Anterior vena cava (tissue), 1 donor: ENCODE measurements around the genes MYMK and FAM163B.

DNA sequence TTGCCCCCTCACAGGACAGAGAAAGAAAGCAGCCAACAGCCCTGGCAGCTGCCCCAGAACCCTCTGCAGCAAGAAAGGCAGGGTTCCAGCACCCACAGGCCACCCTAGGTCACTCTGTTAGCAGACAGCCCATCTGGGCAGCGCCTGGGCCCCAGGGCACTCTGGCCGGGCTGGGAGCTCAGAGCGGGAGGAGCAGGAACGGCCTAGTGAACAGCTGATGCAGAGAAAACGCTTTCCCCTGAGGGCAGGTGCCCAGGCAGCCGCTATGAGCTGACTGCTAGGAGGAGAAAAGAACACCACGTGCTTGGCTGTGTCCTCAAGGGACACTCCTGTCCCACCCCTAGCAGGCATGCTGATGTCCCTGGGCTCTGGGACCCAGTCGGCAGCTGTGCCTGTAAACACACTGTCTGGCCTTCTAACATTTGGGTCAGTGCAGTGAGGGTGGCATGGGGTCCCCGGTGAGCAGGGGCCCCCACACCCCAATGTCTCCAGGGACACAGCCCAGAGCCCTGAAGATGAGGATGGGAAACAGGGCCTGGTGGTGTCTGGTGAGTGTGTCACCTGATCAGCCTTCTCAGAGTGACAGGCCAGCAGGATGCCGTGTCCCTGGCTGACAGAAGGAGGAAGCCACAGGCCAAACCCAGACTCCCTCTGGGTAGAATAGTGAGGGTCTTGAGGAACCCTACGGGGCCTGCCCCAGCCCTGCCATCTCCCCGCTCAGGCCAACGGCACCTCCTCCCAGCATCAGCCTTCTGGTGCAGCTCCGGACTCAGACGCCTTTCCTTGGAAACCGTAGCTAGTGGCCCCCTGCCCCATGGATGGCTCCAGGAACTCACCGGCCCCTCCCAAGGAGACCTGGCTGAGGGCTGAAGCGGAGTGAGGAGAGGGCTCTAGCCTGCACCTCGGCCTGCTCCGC lies 6.3 kb downstream of the RALGDS start:
- PRO-cap, result no peak

DNA sequence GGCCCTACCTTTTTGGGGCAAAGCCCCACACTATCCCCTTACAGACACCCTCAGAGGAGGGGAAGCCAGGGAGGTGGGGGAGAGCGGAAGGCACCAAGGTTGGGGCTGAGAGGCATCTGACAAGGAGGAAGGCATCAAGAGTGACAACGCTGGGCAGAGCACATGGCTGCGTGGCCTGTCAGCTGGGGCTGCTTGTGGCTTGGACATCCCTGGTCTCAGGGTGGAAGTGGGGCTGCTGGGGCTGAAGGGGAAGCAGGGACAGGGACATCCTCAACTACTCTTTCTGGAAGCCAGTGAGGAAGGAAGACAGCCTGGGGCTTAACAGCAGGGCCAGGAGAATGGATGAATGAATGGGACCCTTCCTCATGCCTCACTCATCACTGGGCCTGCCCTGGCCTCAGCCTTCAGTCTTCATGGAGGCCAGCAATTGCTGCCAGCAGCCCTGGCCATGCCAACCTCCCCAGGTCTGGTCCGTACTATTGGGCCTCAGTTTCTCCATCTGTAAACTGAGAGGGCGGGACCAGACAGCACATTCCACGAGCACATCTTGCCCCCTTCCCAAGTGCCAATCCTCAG lies 976 bp upstream of the RALGDS start:
- PRO-cap, result no peak

DNA sequence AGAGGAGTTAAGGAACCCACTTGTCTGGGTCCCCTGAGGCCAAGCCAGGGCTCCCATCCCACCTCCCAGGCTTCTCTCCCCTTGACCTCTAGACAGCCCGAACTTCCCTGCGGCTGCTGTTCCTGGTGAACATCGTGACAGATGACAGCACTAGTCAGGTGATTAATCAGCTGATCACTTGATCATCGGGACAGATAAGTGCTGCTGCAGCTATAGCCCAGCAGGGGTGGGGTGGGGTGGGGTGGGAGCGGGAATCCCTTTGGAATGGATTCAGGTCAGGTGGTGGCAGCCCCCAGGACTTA lies 18.8 kb upstream of the RALGDS start:
- PRO-cap, result no peak

DNA sequence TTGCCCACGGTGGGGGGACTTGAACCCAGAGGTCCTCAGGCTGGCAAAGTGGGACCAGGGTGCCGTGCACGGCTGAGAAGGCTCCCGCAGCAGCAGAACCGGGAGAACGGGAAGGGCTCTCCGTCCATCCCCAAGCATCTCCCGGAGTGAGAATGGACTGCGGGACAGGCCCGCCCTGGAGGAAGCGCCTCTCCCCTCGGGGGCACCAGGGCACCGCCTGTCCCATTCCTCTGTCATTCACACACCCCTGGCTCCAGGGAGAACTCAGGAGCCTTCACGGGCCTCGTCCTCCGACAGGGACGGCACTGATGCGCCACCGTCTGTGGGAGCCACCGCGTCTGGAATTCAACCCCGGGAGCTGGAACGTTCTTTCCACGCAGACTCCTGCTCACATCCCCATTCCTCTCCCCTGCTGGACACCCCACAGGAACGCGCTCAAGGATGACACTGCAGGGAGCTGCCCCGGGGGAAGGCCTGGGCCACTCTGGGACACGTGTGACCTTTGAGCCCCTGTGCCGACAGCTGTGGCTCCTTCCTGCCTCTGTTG lies 16.4 kb upstream of the OBP2B start:
- PRO-cap, result no peak

DNA sequence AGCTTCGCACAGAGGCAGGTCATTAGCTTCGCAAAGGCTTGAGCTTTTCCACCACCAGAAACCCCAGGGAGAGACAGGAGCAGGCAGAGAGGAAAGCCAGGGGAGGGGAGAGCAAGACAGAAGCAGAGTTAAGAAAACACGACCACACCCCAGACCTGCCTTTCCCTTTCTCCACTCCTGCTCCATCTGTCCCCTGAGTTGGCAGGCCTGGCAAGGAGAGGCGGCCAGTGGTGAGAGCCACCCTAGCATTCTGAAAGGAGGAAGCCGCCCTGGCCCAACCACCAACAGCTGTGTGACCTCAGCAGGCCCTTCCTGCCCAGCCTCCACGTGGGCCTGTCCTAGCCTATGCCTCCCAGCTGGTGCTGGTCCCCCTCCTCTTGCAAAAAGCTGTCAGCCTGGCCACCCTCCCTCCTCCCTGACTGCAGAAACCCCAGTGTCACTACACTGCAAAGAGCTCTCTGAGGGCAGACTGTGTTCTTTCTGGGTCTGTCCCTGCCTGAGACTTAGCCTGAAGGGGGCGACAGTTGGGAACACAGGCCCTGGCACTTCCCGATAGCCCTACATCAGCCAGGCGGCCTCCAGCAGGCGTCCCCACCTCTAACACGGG lies 5.8 kb upstream of the SURF6 start:
- PRO-cap, result unidirectional peak, minus-strand start at position 252 of the sequence

DNA sequence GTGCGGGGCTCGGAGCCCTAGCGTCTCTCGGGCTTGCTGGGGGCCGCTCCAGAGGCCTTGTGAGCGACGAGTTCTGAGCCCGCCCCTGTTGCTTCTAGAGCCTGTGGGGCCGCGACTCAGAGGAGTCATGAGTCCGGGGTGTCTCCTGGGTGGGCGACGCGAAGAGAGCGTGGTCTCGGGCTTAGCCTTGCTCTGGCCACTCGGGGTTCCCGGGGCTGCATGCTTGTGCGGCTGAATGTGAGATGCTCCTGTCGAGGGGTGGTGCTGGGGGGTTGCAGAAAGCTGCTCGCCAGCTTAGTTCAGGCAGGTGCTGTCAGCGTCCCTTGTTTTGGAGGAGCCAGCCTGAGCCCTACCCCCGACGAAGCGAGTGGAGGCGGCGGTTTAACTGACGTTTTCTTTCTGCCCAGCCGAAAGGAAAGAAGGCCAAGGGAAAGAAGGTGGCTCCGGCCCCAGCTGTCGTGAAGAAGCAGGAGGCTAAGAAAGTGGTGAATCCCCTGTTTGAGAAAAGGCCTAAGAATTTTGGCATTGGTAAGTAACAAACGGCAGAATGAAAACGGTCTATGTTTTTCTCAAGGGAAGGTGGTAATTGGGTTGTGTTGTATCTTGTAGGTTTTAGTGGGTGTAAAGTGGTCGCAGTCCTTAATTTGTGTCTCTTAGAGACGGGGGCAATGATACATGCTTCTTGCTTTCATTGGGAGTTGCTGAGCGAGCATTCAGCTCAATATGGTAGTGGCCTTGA lies 666 bp downstream of the RPL7A start:
- PRO-cap, result no peak

DNA sequence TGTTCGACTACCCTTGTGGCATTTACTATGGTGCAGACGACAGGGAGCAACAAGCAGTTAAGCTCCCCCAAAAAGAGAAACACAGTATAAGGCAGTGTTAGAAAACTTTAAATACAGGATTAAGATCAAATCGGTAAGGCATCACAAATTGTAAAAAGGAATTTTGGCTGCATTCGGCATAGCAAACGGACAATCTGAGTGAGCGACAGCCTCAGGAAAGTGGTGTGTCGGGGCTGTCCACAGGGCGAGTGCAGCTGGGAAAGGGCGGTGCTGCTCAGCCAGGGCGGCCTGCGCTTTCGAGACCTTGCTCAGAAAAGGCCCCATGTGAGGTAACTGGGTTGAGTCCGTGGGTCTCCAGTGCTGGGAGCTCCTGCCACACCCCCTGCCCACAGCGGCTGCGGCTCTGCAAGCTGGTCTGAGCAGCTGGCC lies 5.9 kb downstream of the SURF2 start:
- PRO-cap, result no peak

DNA sequence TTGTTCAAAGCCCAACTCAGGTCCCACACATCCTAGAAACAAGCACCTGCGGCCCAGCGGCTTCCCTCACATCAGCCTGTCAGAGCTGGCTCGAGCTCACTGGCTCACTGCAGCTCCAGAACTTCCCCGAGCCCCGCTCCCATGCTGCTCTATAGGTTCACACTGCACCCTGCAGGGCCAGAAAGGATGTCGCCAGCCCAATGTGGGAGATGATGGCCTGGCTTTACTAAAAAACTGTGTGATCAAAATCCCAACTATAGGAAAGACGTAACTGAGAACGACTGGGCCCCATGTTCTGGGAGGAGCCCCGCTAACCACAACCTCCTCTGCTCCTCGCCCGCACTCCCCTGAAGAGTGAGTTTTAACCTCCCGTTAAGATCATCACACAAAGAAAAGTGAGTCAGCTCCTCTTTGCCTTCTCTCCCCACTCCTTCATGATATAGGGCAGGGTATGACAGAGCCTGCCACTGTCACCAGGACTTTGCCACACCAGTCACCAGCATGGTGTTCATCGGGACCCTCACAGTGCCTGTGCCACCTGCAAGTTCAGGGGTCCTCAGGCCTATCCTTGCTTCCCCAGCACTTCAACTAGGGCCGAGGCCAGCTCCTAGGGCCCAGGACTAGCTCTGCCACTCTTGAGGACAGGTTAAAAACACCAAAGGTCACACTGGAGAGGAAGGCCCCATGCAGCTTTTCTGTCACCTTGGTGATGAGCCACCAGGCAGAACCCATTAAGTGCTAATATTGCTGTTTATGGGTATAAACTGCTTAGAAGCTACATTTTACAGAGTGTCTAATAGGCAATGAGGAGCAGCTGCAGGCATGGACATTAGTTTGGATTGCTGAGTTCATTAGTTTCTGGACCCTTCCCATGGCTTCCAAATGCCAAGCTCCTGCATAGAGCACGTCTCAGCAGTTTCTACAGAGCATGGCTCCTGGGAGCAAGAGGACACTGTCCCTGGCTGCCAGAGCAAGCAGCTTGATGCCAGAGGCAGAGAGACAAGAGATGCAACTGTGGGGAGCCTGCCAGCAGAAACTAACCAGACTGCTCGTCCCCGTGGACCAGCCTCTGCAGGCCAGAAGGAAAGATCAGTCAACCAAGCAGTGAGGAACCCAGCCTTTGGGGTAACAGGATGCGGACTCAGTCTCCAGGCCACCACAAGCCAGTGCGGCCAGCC lies 4.2 kb downstream of the SURF4 start:
- PRO-cap, result no peak

DNA sequence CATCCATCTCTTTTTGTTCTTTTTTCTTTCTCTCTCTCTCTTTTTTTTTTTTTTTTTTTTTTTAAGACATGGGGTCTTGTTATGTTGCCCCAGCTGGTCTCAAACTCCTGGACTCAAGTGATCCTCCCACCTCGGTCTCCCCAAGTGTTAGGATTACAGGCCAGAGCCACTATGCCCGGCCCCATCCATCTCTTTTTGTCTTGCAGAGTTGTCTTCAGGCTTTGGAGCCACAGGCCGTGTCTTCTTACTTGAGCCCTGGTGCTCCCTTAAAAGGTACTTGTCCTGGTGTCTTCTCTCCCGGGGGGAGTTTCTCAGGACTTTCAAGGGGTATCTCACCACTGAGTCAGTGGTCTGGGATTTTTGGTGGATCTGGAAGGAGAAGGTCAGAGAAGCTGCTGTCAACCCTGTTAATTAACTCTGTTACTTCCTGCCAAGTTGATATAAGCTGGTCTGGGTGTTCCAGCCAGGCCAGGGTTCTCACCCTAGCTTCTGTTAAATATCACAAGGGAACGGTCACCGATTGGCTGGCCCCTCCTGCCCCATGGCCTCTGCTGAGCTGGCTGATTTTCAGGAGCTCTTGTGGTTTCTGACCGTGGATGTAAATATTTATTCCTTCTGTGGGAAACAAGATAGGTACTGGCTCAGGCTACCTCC lies 855 bp downstream of the ADAMTS13 start:
- PRO-cap, result no peak

GRCh38 chr9:133491948-133492601 lies 13.2 kb upstream of the SLC2A6 start:
- PRO-cap, result no peak

DNA sequence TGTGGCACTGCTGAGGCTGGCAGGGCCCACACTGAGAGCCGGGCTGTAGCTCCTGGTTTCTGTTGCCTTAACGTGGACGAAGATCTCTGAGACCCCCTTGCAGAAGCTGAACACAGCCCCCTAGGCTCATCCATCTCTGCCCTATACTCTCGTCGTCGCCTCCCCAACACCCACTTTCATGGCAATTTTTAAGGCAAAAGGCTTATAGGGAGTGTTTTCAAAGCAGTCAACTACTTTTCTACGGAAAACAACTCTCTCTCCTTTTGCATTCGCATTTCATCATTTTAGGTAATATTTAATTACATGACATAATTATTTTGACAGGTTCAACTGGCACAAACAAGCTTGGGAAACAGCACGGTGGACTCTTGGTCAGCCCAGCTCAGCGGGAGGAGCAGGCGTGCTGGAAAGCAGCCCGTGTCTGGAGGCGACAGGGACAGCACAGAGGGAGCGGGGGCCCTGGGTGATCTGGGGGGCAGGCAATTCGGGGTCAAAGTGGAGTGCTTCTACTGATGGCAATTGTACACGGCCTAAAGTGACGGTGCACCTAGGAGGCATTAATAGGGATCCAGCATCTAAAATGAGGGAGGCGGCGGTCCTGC lies 3.7 kb downstream of the MYMK start:
- PRO-cap, result no peak

GRCh38 chr9:133524703-133525092 lies at the start of gene MYMK:
Gene MYMK, minus strand, starts transcription at chr9:133524959.
- PRO-cap, result no peak

GRCh38 chr9:133609287-133609637 lies at the start of gene FAM163B:
Gene FAM163B, minus strand, starts transcription at chr9:133609389.
- PRO-cap, result no peak

GRCh38 chr9:133756332-133756652 lies 18.1 kb upstream of the SARDH start:
- PRO-cap, result no peak

DNA sequence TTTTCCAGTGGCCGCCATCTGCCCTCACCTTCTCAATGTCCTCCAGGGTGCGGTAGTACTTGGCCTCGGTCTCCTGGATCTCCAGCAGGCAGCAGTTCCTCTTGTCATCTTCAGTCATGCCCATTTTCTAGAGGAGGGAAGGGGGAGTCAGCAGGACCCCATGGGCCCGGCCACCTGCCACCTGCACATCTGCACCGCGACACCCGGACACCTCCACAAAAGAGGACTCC lies 70.8 kb upstream of the SARDH start:
- PRO-cap, result no peak

DNA sequence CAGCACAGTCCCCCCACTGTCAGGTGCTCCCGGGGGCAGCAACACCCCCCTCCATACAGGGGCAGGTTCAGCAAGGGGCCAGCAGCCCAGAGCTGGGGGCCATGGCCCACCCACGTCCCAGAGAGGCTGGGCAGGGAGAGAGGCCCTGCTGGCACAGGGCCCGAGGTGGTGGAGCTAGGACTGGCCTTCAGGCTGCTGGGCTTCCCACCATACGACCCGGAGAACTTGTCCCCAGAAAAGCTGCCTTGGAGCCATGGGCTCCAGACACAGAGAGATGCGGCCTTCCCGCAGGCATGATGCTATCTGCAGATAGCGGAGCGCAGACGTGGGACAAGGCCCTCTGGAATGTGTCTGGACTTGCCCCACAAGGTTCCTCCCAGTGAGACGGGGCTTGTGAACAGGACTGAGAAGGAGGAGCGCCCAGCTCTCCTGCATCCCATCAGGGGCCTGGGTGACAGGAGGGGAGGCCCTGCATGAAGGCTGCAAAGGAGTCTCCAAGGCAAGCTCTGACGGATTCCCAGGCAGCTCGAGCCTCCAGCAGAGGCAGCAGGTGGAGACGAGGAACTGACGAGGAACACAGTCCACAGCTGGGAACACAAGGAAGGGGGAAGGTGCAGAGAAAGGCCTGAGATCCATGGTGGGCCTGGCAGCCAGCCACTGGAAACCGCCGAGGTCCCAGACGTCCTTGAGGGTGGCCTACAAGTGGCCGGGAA lies 111.0 kb downstream of the VAV2 start:
- PRO-cap, result no peak

DNA sequence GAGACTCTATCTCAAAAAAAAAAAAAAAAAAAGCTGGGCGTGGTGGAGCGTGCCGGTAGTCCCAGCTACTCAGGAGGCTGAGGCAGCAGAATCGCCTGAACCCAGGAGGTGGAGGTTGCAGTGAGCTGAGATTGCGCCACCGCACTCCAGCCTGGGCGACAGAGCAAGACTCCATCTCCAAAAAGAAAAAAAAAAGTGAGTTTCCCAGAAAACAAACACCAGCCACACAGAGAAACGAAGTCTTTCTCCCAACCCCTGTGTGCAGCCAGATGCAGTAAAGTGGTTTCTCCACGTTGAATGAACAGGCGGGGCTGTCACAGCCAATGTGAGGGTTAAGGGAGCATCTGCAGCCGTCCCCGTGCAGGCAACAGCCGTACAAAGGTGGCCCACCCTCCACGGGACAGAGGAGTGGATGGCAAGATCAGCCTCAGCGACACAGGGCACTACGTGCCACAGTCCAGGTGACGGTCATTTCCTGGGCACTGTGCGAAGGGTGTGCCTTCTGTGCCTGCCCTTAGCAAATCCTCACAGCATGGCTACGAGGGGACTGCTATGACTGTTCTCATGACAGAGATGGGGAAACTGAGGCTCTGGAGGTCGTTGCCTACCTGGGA lies 2.5 kb downstream of the VAV2 start:
- PRO-cap, result no peak

- PRO-cap, result no peak
These were observed 828 bp downstream of the VAV2 start for GRCh38 chr9:133991417-133991575.

GRCh38 chr9:134040006-134040484 lies 14.8 kb downstream of the BRD3OS start:
- PRO-cap, result no peak

DNA sequence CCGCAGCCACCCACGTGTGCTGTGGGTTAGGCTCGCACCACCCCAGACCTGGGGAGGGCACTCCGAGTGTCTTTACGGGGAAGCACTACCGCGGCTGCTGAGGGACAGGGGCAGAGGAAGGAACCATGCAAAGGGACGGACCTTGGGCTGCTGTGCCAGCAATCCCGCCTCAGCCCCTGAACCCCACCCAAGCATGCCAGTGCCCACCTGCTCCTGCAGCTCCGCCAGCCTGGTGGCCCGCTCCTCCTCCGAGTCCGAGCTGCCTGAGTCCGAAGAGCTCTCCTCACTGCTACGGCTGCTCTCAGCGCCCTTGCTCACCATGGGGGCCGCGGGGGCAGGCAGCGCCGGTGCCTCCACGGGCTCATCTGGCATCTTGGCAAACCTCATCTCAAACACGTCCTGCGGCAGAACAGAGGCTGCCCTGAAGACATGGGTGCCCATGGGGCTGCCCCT lies 16.3 kb downstream of the BRD3OS start:
- PRO-cap, result no peak